T47D (cell line): ENCODE measurements around a stretch of chr5.

- RRBS: no CpG with 5 or more reads among the region's 10 CpGs
Measured at GRCh38 chr5:173277988-173278581, 43.1 kb upstream of the NKX2-5 start.

GRCh38 chr5:173294550-173295284 is 33.5 kb downstream of the STC2 start:
- RRBS: no CpG with 5 or more reads among the region's 14 CpGs

GRCh38 chr5:173310782-173311123 is 17.5 kb downstream of the STC2 start:
- RRBS: no CpG with 5 or more reads among the region's 6 CpGs

DNA sequence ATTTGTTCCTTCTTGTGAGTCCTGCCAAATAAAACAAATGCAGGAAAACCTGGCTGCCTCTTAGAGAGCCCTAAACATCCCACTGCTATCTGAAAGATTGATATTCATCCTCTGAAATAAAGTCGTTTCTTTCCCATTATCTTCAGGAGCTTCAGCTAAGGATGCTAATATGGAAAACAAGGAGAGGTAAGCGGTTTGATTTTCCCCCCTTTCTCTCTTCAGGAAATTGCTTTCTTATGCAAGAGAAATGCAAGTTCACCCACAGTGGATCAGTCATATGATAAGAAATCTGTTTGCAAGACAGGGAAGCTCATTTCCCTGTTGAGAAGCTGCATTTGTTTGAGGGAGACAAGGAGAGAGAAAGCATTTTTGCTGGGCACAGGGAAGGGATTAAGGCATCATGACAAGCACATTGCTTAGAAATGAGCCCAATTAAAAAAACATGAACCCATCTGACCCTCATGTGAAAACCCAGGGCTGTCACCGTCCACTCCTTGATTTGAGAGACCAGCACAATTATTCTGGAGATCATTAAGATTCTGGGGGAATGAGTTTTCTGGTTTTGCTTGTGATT is 53.7 kb upstream of the BOD1 start:
- RRBS: no CpG with 5 or more reads among the region's 3 CpGs

GRCh38 chr5:173689020-173689599 is 72.7 kb upstream of the BOD1 start:
- RRBS: 91% methylated on average over 2 of the region's 7 CpGs

DNA sequence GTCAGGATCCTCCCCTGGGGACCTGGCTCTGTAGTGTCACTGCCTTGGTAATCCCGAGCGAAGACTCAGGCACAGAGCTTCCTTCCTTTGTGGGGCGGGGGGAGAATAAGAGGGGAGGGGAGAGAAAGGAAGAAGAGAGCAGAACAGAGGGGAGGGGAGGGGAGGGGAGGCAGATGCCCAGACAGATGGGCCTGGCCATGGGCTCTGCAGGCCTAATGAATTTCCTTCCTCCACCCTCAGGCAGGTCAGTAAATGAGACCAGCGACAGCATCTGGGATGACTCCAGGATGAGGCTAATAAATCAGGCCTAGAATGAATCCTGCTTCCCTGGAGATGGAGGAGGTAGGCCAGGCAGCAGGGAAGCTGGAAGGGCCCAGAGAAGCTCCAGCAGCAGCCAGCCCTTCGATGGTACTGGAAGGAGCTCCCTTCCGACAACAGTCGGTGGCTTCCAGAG is 104.2 kb upstream of the BOD1 start:
- RRBS: no CpG with 5 or more reads among the region's 7 CpGs

- RRBS: 41% methylated on average over 4 of the region's 8 CpGs
Measured at GRCh38 chr5:173764492-173764913, 123.6 kb upstream of the CPEB4 start.

DNA sequence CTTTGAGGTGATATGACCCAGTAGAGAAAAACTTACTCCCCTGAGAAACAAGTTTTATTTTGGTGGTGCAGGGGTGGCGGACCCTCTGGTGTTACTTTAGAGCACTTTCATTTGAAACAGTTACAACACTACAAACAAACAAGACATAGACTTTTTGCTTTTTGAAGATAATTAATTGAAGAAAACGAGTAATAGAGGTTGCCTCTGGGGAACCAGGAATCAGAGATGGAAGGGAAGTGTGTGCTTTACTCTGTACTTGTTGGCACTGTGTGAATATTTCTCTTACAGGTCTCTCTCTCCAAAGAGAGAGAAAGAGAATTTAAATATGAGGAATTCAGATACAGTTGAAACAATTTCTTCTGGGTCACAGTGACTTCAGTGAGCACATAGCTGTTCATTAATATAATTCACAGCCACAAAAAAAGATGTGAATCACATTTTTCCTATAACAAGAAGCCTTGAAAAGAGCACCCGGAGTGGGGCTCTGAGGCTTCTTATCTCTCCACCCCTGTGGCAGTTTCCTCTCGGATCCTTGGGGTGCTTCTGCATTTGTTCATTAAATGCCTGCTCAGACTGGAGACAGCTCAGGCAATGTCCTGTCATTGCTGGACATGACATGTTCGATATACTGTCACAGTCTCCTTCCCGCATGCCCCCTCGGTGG is 37.8 kb upstream of the CPEB4 start:
- RRBS: no CpG with 5 or more reads among the region's 7 CpGs

DNA sequence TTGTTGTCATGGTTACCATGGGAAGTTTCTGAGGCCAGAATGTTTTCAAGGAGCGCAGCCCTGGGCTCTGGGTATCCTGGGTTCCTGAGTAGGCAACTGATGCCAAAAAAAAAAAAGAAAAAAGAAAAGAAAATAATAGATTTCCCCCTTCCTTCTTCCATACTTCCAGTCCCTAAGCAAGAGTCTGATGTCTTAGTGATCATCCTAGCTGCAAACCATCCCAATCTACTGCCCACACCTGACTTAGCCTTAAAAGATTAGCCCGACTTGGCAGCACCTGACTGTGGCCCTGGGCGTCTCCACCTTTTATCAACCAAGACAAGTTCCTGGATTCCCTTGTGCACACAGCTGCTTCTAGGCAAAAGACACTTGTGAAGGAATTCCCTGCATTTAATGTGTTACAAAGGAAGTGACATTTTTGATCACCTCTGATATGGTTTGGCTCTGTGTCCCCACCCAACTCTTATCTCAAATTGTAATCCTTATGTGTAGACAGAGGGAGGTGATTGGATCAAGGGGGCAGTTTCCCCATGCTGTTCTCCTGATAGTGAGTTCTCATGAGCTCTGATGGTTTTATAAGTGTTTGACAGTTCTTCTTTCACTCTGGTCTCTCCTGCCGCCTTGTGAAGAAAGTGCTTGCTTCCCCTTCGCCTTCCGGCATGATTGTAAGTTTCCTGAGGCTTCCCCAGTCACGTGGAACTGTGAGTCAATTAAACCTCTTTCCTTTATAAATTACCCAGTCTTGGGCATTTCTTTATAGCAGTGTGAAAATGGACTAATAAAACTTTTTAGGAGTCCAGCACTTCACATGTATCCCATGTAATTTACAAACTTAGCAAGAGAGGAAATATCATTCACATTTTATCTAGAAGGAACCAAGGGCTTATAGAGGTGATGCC is 2.7 kb upstream of the CPEB4 start:
- RRBS: no CpG with 5 or more reads among the region's 7 CpGs

- RRBS: no CpG with 5 or more reads among the region's 2 CpGs
Measured at GRCh38 chr5:173919273-173919839, 31.2 kb downstream of the CPEB4 start.

DNA sequence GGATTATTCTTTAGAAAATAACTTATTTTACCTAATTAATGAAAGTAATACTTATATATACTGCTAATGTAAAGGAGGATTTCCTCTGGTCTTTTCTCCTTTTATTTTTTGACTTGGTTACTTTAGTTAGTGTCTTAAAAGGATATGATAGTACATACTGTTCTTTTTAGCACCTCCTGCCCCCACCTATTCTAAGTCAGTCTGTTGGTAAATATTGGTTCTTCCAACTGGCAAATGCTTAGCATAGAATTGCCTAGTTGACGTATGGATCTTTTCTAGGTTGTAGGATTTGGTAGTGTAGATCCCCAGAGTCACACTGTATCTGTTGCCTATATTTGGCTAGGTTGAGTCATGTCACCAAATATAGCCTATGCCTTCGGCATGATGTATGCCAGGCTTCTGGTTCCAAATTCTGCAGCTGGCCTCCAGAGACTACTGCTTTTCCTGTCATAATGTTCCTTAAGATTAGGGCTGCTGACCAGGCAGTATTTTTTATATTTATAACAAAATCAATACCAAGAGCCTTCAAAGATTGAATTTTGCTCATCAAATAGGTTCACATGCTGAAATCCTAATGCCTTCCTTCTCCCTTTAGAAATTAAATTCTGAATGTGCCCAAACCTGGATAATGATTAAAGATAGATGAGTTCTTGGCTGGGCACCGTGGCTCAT is 38.2 kb downstream of the CPEB4 start:
- RRBS: no CpG with 5 or more reads among the region's 3 CpGs

- RRBS: no CpG with 5 or more reads among the region's 8 CpGs
Measured at GRCh38 chr5:173957610-173959095, 30.8 kb upstream of the C5orf47 start.

DNA sequence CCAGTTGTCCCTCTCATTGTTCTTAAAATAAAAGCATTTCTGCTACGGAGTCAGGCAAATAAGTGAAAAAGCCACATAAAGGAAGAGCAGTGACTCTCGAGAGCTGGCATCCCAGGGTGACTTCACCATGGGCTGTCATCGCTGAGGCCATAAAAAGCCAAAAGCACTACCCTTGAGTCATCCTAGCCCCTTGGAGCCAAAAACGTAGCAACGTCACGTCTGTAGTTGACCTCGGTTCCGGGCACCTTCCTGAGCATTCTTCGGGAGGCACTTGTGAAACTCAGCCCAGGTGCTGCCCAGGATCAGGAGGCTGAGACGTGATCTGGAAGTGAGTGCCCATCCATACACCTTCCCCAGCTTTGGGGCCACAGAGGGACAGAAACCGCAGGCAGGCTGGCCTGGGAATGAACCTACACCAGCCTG is 290.5 kb downstream of the NSG2 start:
- RRBS: no CpG with 5 or more reads among the region's 11 CpGs

DNA sequence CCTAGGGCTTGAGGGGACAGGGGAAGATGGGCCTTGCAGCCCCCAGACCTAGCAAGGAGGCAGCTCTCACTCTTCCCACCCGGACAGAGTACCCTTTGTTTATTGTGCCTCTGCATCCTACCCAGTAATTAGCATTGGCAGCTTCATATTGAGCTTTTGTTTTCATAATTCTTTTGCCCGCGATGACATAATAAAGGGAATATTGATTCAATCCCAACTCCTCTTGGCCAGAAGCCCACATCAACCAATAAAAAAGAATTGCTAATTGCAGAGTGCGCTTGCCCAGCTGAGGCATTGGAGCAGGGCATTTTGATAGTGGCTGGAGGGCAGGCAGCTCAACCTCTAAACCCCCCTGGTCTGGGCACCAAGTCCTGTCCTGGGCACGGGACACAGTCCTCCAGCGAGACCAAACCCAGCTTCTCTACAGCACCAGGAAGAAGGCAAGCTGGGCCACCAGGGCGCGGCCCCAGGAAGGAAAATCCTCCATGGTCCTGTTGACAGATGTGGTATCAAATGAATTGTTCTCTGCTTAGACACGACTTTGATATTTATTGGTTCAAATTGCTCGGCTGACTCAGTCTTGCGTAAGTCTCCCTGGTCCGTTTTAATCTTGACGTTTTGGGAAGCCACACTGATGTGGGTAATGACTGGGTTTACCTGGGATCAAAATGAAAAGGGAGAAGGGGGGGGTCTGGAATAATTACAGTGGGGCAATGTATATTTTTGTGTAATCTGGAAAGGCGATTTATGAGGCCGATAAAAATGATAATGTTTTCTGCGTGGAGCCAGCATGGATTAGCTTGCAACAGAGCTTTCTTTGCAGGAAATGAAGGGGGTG is 220.8 kb upstream of the MSX2 start:
- RRBS: no CpG with 5 or more reads among the region's 16 CpGs

GRCh38 chr5:174923419-174923620 is 198.9 kb downstream of the MSX2 start:
- RRBS: no CpG with 5 or more reads among the region's 5 CpGs

DNA sequence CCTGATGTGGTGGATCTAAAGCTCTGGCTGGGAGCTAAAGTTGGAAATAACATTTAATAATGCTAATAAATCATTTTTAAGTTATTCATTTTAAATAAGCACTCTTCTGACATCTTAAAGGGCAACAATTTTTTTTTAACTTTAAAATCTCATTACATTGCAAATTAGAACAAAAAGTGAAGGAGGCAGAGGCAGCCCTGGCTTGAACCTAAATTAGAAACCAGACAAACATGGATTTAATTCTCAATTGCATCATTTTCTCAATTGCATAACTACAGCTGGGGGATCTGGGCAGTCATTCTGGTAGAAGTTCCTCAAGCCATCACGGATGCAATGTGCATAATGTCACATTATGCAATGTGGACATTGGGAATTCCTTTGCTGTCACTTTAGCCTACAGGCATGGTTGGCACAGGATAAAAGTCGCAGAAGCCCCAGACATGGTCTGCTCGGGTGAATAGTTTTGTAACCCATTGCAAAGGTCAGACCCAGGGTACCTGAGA is 290.5 kb downstream of the MSX2 start:
- RRBS: no CpG with 5 or more reads among the region's 3 CpGs

DNA sequence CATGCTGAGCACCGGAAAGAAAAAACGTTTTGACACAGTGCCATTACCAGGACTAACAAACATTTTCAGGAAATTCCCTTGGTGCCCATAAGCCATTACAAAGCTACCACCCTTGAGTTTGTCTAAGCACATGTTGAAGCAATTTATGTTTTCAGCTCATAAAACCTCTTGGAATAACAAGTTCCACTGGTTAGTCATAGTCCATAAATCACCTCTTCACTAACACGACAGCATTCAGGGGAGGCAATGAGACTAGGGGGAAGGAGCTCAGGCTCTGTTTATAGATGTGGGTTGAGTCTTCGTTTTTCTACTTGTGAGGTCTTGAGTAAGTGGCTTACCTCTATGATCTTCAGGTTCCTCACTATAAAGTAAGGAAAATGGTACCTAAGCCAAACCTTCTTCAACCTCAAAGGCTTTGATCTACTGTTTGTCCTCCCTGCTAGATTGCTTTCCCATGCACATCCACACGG is 65.5 kb downstream of the DRD1 start:
- RRBS: no CpG with 5 or more reads among the region's 5 CpGs

- RRBS: no CpG with 5 or more reads among the region's 10 CpGs
Measured at GRCh38 chr5:175598785-175599278, 59.0 kb upstream of the HRH2 start.

GRCh38 chr5:176180620-176181259 is 57.5 kb upstream of the SIMC1 start:
- RRBS: no CpG with 5 or more reads among the region's 6 CpGs

DNA sequence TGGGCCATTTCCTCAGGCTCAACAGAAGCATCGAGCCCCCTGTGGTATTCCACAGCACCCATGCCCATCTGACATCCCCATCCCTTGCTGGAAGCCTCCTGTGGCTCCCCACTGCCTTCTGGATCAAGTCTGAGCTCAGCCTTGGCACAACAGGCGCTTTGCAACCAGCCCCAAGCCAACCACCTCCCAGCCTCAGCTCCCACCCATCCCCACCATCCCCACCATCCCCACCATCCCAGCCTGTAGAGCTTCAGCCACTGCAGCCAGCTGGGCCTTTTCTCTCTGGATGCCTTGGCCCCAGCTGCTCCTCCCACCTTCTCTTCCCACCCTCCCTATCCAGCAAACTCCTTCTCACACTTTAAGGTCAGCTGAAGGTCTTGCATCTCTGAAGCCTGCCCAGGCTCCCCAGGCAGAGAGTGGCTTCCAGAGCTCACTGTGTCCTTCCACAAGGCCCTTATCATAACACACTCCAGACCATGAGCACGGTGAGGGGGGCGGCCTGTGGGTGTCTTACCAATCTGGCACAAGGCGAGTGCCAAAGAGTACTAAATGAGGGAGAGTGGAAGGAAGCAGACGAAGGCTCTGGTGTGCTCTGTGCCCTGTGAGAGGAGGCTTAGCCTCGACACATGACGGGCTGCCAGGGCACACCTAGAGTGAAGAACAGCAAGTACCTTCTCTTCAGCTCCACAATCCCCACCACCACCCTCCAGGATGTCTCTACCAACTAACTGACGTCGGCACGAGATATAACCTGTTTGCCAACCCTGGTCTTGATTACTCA is 6.5 kb downstream of the HIGD2A start:
- RRBS: no CpG with 5 or more reads among the region's 11 CpGs